ENCODE measurements around a stretch of chr10.

GRCh38 chr10:29730862-29731463 lies 96.2 kb upstream of the SVIL start:
- RRBS, result no CpG with 5 or more reads among the region's 6 CpGs

DNA sequence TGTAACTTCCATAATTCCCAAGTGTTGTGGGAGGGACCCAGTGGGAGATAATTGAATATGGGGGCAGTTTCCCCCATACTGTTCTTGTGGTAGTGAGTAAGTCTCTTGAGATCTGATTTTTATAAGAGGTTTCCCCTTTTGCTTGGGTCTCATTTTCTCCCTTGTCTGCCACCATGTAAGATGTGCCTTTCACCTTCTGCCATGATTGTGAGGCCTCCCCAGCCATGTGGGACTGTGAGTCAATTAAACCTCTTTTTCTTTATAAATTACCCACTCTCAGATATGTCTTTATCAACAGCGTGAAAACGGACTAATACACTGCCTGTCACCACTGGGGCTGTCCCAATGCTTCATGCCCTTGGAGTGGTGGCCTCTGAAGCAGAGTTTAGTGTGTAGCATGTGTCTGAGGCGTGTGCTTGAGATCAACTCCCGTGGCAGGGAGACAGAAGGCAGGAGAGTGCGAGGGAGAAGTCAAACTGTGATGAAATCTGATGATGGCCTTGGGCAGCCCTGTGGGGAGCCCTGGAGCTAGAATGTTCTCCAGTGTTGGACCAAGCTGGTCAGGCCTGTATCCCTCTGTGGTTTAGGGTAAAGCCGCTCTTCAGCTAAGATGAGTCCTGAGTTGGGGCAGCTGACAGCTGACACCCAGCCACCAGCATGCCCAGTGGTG lies 170.2 kb upstream of the SVIL start:
- RRBS, result no CpG with 5 or more reads among the region's 6 CpGs

DNA sequence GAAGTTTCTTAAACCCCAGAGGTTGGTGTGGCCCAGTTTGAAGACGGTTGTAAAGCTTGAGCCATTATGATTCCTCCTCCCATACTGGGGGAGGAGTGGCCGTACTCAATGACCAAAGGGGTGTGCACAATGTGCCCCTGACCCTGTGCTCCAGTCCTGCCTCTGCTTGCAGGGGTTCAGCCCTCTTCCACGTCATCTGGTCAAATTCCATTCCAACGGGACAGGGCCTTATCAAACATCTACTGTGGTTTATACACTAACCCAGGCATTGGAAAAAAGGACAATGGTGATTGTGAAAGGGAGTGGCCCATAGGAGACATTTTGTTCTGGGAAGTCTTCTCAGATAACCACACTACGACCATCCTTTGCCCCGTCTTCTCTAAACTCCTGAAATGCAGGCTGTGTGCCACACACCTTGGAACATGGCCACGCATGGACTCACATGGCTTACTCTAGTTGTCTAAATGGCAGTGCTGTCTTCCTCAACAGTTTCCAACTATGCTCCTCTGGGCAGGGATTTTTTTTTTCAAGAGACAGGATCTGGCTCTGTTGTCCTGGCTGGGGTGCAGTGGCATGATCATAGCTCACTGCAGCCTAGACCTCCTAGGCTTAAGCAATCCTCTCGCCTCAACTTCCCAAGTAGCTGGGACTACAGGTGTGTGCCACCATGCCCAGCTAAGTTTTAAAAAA lies 102.9 kb downstream of the JCAD start:
- RRBS, result no CpG with 5 or more reads among the region's 8 CpGs

GRCh38 chr10:30002311-30002635 lies 57.1 kb downstream of the JCAD start:
- RRBS, result no CpG with 5 or more reads among the region's 6 CpGs

GRCh38 chr10:30422167-30422713 lies 11.7 kb upstream of the MAP3K8 start:
- RRBS, result no CpG with 5 or more reads among the region's 6 CpGs

- RRBS, result no CpG with 5 or more reads among the region's 3 CpGs
These were observed 17.5 kb downstream of the MAP3K8 start for GRCh38 chr10:30451284-30451990.

GRCh38 chr10:30532654-30533158 lies 96.8 kb downstream of the LYZL2 start:
- RRBS, result no CpG with 5 or more reads among the region's 4 CpGs

GRCh38 chr10:30817908-30818668 lies 188.5 kb upstream of the LYZL2 start:
- RRBS, result no CpG with 5 or more reads among the region's 13 CpGs

DNA sequence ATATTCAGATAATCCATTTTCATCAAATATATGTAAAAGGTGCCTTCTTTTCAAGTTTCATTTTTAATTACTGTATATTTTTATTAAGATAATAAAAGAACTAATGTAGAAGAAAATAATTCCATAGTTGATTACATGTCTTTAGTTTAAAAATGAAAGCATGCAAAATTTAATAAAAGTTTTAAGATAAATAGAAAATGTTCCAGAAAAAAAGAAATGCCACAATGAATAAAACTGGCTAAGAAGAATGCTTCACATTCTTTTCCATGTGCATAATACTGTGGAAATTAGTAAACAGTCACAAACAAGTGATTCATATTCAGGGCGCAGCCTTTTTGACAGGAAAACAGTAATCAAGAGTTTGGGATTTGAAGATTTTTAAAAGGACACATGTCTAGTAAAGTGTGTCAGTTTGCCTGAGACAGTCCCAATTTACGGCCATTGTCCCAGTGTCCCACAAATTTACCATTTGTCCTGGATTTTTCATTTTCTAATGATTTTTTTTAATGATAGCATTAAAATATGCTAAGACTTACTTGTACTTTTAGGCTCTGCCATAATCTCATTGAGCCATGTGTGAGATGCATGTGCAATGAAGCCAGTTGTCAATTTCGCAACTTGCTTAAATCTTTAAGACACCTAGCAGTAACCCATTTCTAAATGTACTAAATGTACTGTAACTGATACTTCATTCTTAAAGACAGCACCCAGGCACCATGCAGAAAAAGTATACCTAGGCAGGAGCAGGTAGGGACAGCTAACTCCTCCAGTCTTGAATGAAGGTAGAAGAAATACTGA lies 47.0 kb downstream of the ZNF438 start:
- RRBS, result no CpG with 5 or more reads among the region's 3 CpGs

DNA sequence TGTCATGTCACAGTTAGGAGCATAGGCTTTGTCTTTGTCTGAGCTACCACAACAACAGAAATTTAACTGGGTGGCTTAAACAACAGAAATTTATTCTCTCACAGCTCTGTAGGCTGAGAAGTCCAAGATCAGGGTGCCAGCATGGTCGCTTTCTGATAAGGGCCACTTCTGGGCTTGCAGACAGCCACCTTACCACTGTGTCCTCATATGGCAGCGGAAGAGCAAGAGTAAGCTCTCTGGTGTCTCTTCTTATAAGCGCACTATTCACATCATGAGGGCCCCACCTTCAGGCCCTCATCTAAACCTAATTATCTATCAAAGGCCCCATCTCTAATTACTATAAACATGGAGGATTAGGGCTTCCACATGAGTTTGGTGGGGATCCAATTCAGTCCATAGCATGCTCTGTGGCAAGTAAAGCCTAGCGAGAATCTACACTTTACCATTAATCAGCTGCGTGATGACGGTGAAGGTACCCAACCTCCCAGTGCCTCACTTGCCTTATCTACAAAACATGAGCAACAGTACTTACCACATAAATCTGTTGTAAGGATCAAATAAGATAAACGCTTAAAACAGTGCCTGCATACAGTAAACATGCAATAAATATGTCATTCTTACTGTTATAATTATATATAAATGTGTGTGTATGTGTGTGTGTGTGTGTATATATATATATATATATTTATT lies 17.3 kb downstream of the ZNF438 start:
- RRBS, result no CpG with 5 or more reads among the region's 7 CpGs

- RRBS, result 9% methylated on average over 13 of the region's 41 CpGs
These were observed 670 bp upstream of the ZNF438 start for GRCh38 chr10:31032178-31032891.

DNA sequence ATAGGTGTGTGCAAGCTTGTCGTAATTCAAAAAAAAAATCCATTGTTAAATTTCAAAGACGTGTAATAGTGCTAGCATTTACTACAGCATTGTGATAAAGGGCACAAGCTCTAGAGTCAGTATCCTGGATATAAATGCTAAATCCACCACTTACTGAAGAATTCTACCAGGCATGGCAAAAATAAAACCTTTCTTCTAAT lies 108.0 kb downstream of the ZEB1 start:
- RRBS, result no CpG with 5 or more reads among the region's 2 CpGs

- RRBS, result 0% methylated on average over 1 of the region's 24 CpGs
These were observed 168.3 kb downstream of the ARHGAP12 start for GRCh38 chr10:31760244-31760752.

DNA sequence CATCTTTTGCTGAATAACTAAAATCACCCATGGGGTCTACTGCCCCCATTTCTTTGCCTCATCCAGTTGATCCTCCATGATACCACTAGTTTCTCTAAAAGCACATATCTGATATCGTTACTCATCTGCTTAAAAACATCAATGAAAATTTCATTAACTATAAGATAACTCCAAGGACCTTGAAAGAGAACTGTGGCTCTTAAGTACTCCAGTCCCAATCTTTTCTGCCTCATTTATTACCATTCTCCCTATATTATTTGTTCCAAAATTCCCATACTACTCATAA lies 56.1 kb downstream of the ARHGAP12 start:
- RRBS, result no CpG with 5 or more reads among the region's 1 CpG

DNA sequence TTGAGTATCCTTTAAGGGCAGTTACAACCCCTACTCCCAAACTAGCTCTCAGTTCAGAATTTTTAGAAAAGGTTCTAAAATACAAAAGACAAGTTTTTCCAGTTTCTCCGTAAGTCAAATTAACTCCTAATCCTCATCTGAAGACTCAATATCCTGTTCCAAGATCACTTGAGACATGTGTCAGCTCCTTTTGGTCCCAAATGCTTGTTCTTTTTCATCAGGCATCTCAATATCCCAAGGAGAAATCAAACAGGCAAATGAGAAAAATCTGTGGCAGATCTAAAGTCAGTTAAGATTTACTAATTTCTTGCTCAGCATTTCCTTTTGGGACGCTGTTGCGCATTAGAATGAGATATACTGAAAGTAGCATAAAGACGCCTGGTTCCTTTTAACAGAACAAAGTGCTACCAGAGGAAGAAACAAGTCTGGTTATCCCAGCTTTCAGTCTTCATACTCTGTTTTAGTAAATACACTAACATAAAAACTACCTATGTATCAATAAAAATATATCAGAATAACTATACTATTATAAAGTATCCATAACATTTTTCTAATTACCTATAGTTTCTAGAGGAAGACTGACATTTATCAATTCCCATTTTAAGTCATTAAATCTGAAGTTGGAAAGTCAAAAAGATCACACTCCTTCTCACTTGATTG lies 51.7 kb downstream of the ARHGAP12 start:
- RRBS, result no CpG with 5 or more reads among the region's 4 CpGs

DNA sequence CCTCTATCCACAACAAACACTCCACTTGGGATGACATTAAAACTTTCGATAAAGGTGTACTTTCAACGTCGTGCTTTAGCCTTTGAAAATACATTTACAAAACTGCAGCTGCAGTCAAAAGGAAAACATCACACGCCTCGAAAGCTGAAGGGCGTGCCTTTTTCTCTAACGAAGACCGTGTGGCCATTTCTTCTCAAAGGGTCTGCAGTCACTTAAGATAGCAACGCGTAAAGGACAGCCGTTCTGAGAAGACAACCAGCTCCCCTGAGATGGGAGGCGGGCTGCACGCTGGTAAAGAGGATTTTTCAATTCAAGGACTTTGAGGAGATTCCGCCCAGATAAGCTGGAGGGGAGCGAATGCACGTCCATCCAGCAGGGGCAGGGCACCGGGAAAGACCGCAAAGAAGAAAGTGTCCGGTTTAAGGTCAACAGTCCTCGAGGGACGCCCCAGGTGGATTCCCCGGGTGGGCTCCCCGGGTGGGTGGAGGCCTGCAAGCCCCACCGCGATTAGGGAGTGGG lies 952 bp downstream of the ARHGAP12 start:
- RRBS, result 2% methylated on average over 7 of the region's 25 CpGs

DNA sequence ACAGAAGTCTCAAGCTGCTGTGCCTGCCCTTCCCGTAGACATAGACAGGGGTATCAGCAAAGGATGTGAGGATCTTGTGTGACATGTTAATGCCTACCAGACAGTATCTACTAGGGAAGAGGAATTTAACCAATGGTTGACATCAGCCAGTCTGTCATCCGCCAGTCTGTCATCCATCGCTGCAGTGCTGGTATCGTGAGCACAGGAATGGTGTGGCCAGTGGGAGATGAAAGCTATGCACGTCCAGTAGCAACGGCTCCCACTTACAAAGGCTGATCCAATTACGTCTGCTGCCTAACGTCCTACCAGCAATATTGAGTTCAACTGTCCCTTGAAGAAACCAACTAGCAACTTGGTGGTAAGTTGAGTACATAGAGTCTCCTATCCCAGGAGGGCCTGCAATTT lies 50.9 kb downstream of the KIF5B start:
- RRBS, result no CpG with 5 or more reads among the region's 8 CpGs

DNA sequence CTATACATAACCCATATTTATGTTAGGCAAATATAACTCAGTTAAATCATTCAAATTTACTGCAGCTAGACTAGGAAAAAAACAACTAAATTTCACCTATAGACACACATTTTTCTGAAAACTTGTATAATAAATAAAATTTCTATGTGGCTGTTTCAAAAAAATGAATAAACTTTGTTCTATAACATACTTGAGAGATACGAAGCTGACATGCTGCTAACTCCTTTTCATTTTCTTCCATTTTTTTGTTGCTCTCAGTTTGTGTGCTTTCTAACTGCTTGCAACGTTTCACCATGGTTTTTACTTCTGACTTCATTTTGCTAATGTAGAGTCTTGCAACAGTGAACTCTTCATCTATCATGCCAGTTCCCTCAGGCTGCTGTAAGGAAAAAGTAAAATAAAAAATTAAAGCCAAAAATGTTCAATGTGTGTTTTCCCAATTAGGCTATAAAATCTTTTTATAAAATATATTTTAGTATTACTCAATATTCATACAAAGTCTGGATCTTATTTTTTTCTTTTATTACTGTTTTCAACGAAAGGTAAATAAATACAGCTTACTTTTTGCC lies 33.5 kb downstream of the KIF5B start:
- RRBS, result no CpG with 5 or more reads among the region's 3 CpGs

DNA sequence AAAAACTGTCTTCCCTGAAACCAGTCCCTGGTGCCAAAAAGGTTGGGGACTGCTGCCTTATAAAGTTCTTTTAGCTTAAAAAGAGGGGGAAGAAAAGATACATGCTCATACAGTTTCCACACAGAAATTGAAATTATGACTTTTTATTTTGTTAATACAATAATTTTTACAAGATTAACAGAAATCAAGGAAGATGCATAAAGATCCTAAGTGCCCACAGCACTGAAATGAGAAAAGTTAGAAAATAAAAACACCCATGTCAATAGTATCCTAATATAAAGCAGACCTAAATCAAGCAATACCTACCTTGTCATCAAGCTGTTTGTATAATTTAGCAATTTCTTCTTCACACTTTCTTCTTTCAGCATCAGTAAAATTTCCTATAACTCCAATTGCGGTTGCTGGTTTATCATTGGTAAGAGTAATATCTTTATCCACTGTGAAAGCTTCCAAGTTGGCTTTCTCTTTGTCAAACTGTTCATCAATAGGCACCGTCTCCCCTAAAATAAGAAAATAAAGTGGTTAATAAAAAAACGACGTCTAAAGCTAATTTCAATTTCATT lies 22.6 kb downstream of the KIF5B start:
- RRBS, result no CpG with 5 or more reads among the region's 4 CpGs

DNA sequence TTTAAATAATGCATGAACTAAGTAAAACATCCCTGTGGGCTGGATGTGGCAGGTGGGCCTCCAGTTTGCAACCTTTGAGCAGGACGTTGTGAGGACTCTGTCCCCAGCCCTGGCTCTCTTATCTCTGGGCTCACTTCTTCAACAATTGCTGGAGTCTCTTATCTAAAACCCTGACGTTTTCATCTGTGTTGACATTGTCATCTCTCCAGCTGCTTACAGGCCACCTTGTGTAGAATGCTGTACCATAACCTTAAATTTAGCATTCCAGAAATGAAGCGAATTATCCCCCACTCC lies 3.2 kb upstream of the KIF5B start:
- RRBS, result no CpG with 5 or more reads among the region's 3 CpGs